Measurements from ENCODE around the genes SLC38A8, COTL1 and CRISPLD2.

DNA sequence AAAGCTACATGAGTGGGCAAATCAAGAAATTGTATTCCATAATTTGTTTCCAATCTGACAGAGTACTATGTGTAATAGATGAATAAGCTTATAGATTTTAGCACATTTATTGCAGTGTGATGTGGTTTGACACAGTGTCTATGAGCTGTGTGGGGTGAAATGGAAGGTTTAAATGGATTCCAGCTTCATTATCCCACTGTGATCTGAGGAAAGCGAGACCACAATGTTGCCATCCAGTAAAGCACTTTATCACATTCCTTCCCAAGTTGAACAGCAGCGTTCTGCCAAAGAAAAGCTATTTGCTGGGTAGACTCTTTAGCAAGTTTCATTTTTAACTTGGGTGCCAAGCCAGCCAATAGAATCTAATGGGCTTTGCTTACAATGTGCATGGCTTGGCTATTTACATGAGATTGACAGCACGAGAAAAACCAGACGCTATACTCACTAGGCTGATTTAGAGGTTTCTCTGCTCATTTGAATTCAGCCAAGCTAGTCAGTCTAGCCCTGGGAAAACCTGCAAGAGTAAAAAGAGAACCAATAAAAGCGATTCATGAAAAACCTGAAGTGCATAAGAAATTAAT is 108.8 kb downstream of the CDH13 start:
- RRBS, result no CpG with 5 or more reads among the region's 5 CpGs

GRCh38 chr16:83899259-83900323 is 676 bp downstream of the MLYCD start:
- RRBS, result 1% methylated on average over 17 of the region's 77 CpGs

DNA sequence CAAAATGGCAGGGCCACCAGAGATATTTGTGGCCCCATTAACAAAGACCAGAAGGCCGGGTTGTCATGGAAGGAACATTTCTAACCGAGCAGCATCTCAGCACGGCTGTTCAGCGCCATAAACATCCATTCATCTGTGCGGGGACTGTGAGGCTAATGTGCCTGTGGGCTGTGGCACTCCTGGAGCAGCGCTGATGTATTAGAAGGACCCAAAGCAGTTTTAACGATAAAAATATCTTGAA is 31.7 kb downstream of the SLC38A8 start:
- RRBS, result no CpG with 5 or more reads among the region's 7 CpGs

DNA sequence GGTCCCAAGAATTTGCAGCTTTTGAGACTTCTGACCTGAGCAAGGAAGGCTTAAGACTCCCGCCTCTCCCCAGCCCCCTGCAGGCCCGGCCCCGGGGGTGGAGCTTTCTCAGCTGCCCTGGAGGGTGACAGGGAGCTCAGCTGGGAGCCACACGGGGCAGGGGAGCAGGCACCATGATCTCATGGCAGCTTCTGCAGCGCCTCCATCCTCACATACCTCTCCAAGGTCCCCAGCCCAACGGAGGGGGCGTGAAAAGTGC is at the start of gene SLC38A8:
Gene SLC38A8, minus strand, starts transcription at position 16 of the 259 bp plus-strand sequence.
- RRBS, result no CpG with 5 or more reads among the region's 7 CpGs

DNA sequence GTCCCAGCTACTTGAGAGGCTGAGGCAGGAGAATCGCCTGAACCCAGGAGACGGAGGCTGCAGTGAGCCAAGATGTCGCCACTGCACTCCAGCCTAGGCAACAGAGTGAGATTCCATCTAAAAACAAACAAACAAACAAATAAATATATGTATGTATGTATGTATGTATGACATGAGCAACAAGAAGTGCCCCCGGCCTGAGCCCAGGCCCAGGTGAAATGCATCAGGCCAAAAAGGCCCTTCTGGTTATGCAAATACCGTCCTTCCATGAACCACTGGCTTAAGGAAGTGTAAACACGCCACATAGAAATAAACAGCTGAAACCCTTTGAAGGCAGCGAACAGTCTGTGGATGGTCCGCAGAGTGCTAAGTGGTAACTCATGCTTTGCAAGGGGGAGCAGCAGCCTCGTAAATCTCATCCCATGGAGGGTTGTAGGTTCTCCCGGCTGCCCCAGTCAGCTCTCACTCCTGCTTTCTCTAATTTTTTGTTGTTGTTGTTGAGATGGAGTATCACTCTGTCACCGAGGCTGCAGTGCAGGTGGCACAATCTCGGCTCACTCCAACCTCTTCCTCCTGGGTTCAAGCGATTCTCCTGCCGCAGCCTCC is 36.8 kb downstream of the COTL1 start:
- RRBS, result no CpG with 5 or more reads among the region's 14 CpGs

DNA sequence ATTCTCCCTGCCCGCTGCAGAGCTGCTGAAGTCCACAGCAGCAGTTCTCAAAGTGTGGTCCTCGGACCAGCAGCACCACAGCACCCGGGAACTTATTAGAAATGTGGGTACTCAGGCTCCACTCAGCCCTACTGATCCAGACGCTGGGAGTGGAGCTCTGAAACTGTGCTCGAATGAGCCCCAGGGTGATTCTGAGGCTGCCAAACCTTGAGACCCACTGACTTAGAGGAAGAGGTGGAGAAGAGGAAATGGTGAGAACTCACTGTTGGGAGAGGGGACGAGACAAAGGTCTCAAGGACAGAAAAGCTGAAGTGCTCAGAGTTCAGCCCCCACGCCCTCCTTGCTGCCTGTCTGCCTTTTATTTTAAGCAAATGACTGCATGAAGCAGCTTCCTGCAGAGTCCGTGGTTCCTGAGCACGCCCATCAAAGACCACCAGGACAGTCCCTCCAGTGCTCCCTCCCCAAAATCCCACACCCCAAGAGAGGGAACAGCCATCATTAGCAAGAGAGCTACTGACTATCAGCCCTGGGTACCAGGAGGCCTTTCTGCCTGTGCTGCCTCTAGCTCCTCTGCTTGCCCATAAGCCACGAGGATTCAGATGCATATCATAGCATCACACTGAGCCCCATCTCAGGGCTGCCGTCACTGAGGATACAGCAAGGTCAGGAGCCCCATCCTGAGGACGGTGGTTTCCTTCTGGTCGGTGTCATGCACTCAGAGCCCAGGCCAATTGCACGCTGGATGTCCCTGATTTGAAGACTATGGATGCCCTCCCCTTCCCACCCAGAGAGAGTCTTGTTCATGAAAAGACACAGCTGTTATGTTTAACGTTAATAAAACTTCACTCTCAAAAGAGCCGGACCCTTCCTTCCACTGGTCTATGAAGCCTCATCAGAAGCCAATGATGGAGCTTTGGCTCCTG is 20.2 kb downstream of the COTL1 start:
- RRBS, result no CpG with 5 or more reads among the region's 16 CpGs

GRCh38 chr16:84617258-84618507 is at the start of gene COTL1:
COTL1 (minus strand) TSS chr16:84618078.
- RRBS, result 1% methylated on average over 41 of the region's 125 CpGs

GRCh38 chr16:84648605-84649934 is 759 bp downstream of the KLHL36 start:
- RRBS, result 2% methylated on average over 52 of the region's 106 CpGs

GRCh38 chr16:84658353-84659166 is 10.2 kb downstream of the KLHL36 start:
- RRBS, result no CpG with 5 or more reads among the region's 19 CpGs

DNA sequence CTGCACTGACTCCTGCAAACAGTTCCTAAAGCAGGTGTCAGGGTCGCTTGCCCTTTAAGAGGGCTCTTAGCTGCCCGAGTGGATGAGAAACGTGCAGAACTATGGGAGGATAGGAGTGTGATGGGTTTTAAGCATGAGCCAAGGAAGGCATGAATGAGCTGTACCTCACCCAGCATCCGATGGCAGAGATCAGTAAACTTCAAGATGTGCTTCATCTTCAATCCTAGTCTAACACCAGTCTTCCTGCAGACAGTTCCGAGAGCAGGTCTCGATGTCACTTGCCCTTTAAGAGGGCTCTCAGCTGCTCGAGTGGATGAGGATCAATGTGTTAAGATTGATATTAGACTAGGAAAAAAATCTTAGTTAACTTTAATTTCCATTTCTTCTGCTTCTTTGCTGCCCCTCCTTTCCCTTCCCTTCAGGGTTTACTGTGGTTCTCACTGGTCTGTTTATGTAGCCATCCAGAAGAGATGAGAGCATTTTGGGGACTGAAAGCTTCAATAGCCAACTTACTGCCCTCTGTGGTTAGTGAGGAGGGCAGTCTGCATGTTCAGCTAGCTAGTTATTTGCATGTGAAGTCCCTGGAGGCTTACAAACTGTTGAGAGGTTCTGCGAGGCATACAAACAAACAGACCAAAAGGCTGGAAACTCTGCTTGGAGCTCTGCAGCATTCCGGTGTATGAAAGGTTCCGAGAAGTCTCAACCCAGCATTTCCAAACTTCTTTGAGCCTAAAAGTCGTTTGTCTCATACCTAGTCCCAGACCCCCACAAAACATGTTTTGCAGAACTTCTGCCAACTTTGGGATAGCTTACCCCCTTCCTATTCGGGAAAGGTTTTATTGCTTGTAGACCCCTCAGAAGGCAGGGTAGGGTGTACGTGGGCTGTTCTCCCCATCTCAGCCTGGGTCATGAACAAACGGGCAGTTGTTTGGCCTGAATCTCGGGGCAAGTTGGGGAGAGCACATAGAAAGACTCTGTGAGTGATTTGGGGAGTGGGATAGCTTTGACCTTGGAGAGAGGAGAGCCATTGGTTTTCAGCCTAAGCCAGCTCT is 15.4 kb downstream of the KLHL36 start:
- RRBS, result no CpG with 5 or more reads among the region's 15 CpGs

DNA sequence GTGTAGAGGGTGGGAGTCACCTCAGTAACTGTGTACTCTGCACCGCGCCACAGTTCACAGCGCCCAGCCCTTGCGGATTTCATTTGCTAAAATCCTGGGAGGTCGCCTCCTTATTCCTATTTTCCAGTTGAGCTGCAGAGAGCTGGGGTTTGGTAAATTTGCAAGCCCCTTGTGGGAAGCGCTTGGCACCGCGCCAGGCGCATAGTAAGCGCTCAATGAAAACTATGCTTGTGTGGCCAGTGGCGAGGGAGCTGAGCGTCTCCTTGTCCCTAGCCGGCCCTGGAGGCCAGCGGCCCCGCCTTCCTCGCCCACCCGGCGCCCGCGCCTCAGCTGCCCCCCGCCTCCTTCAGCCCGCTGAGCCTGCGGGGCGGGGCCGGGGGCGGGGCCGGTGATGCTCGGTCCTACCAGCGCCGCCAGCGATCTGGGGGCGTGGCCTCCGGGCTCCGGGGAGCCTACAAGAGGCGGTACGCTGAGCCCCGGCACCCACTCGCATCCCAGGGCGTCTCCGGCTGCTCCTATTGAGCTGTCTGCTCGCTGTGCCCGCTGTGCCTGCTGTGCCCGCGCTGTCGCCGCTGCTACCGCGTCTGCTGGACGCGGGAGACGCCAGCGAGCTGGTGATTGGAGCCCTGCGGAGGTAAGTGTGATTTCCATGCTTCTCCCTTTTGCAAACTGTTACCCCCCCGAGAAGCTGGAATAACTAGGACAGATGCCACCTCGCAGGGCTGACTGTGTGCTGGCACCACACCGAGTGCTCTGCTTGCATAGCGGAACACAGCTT is at the start of gene CRISPLD2:
Gene CRISPLD2, plus strand, starts transcription at position 486 of the 778 bp plus-strand sequence.
- RRBS, result 2% methylated on average over 20 of the region's 57 CpGs

- RRBS, result no CpG with 5 or more reads among the region's 21 CpGs
Measured at GRCh38 chr16:84976247-84976856, 35.0 kb downstream of the ZDHHC7 start.

- RRBS, result no CpG with 5 or more reads among the region's 12 CpGs
Measured at GRCh38 chr16:85018654-85019145, 7.4 kb upstream of the ZDHHC7 start.

GRCh38 chr16:85026034-85026602 is 1.5 kb upstream of the KIAA0513 start:
- RRBS, result no CpG with 5 or more reads among the region's 7 CpGs

DNA sequence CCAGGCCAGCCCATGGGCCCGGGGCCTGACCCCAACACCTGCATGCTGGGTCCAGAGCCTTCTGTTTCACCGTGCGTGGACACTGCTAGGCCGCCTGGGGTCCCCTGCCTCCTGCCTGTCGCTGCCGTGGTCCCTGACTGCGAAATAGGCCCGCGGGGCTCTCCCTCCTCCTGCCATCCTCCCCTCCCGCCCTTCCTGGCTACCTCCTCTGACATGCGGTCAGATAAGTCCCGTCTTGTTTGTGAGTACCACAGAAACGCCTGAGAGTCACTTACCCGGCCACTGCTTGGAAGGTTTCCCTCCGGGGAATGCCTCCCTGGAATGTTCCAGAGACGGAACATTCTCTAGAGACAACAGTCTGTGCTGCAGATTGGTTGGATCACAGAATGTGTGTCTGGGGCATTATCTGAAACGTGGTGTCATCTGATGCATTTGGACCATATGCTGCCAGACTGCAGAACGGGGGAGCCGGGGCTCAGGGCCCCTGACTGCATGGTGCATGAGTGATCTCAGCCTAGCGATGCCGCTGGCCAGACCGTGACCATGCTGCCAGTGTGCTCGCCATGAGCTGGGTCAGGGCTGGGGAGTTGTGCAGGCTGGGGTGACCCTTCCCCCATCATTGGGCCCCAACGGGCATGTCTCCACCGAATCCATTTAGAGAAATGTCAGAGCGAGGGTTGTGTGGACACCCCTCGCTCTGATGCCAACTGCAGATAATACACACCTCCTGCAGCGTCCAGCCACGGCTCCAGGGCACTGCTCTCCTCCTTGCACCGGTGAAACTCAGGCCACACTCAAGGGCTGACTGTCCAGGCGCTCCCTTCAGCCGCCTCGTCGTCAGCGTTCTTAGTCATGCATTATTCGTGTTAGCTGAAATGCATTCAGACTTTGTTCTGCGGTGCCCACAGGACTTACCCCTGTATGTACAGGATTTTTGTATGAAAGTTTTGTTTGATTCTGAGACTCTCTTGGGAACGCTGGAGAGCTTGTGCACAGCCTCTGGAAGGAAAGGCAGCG is 22.5 kb downstream of the CIBAR2 start:
- RRBS, result no CpG with 5 or more reads among the region's 39 CpGs

GRCh38 chr16:85090496-85091257 is 21.6 kb downstream of the CIBAR2 start:
- RRBS, result 61% methylated on average over 2 of the region's 8 CpGs

DNA sequence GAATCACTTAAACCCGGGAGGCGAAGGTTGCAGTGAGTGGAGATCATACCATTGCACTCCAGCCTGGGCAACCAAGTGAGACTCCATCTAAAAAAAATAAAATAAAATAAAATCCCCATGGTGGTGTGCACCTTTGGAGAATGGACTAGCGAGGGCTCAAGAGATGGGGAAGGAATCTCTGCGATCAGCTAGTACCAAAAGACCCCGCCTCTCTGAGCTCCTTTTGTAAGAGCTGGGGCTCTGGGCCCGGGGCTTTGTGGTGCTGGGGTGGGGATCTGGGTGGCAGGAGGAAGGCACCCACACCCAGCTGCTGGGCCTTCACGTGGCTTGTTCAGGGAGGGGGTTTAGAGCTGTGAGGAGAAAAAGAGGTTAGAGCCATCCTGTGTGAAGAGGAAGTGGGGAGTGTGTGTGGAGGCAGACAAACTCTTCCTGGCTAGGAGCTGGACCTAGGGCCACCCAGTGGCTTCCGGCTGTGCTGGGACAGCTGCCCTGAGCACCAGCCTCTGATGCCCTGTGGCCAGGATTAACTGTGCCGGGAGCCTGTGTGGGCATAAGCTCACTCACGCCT is 7.6 kb downstream of the CIBAR2 start:
- RRBS, result 10% methylated on average over 2 of the region's 10 CpGs

- RRBS, result no CpG with 5 or more reads among the region's 18 CpGs
Measured at GRCh38 chr16:85144180-85144840, 32.0 kb upstream of the CIBAR2 start.

- RRBS, result no CpG with 5 or more reads among the region's 17 CpGs
Measured at GRCh38 chr16:85196079-85196899, 84.0 kb upstream of the CIBAR2 start.

- RRBS, result 83% methylated on average over 10 of the region's 32 CpGs
Measured at GRCh38 chr16:85220095-85220854, 108.0 kb upstream of the CIBAR2 start.